ENCODE measurements around the genes C2orf42 and CCT7.

- RRBS, result 1% methylated on average over 20 of the region's 69 CpGs
Measured at GRCh38 chr2:70189961-70191200, at the start of gene C2orf42. C2orf42 (minus strand) TSS chr2:70191019.

DNA sequence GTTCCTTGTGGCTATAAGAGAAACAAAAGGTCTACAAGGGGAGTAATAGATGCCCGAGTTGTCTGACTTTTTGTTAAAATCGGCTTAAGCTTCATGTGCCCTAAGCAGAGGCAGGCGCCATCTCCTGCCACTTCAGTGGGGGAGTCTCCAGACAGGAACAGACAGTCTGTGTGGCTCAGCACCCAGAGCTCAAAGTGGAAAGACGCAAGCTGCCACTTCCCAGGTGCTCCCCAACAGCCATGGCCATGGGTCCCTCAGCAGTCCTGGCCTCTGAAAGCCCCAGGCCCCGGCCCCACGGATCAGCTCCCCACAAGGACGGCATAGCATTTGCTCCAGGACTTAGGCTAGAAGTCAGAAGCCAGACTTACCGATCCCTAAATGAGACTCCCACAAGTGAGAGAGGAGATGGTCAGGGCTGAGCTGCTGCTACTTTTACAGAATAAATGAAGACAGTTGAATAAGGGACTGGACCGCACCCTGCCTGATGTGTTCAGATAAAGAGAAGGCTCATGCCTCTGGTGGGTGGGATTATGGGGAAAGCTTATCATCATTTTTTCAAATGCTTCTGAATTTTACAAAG is 50.6 kb downstream of the ADD2 start:
- RRBS, result no CpG with 5 or more reads among the region's 9 CpGs

GRCh38 chr2:71071486-71072449 is 3.3 kb downstream of the NAGK start:
- RRBS, result no CpG with 5 or more reads among the region's 20 CpGs

GRCh38 chr2:71346934-71347821 is 15.6 kb downstream of the ZNF638 start:
- RRBS, result no CpG with 5 or more reads among the region's 4 CpGs

- RRBS, result no CpG with 5 or more reads among the region's 9 CpGs
Measured at GRCh38 chr2:71390355-71391107, 58.9 kb downstream of the ZNF638 start.

- RRBS, result no CpG with 5 or more reads among the region's 4 CpGs
Measured at GRCh38 chr2:71422708-71423722, 43.5 kb upstream of the DYSF start.

DNA sequence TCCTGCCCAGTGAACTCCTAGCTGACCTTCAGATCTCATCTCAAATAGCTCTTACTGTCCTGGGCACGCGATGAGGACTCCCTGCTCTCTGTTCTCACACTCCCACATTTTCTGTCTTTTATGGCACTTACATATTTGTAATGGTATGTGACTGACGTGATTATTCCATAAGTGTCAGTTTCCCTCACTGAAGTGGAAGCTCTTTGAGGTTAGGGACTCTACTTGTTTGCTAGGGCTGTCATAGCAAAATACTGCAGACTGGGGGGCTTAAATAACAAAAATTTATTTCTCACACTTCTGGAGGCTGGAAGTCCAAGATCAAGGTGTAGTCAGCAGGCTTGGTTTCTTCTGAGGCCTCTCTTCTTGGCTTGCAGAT is 14.7 kb upstream of the DYSF start:
- RRBS, result no CpG with 5 or more reads among the region's 3 CpGs

- RRBS, result no CpG with 5 or more reads among the region's 8 CpGs
Measured at GRCh38 chr2:71467922-71468585, 1.6 kb downstream of the DYSF start.

GRCh38 chr2:71784990-71785501 is 318.5 kb downstream of the DYSF start:
- RRBS, result no CpG with 5 or more reads among the region's 7 CpGs

GRCh38 chr2:72354712-72355033 is 207.0 kb upstream of the CYP26B1 start:
- RRBS, result no CpG with 5 or more reads among the region's 1 CpG

DNA sequence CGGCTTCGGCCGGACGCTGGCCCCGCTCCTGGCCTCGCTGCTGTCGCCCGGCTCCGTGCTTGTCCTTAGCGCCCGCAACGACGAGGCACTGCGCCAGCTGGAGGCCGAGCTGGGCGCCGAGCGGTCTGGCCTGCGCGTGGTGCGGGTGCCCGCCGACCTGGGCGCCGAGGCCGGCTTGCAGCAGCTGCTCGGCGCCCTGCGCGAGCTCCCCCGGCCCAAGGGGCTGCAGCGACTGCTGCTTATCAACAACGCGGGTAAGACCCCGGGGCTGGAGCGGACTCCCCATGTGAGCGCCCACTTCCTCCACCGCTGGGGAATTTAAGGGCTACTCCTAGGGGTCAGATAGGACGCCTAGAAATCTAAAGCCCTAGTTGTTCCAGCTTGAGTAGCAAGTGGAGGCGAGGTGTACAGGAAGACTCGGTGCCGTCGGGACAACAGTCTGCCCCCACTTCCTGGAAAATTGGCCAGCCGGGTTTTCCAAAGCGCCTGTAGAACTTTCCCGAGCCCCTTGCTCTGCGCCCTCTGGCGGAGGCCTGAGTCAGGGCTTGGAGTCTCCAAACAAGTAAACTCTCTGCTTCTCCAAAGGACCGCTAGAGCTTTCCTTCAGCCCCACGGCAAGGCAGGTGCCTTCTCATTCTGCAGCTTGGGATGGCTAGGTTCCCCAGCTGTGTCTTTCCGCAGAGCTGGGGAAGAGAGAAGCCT is 426 bp downstream of the SPR start:
- RRBS, result 3% methylated on average over 21 of the region's 51 CpGs

DNA sequence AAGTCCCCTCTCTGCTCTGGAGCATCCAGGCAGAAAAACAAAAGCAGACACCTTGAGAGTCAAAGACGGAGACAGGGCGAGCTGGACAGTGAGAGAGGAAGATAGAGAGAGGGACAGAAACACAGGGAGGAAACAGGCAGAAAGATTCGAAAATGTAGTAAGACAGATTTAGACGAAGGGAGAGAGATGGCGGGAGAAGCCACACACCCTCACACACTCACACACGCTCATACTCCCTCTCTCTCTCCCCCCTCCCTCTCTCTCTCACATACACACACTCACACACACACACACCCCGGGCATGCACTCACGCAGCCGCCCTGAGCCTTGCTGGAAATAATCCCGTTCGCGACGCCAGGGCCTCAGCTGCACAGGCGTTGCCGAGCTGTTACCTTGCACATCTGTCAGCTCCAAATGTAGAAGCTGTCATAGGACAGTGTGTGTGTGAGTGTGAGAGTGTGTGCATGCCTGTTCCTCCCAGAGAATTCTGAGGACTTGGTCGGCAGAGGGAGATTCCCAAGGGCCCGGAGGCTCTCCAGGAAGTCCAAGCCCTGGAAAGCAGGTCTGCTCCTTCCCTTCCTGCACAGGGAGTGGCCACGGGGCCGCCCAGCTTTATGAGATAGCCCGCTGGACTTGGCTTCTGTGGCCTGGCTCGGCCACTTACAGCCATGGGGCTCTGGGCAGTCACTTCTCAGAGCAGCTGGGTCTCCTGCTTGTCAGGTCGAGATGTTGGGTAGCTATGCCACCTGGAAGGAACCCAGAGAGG is 8.5 kb downstream of the SPR start:
- RRBS, result no CpG with 5 or more reads among the region's 22 CpGs

DNA sequence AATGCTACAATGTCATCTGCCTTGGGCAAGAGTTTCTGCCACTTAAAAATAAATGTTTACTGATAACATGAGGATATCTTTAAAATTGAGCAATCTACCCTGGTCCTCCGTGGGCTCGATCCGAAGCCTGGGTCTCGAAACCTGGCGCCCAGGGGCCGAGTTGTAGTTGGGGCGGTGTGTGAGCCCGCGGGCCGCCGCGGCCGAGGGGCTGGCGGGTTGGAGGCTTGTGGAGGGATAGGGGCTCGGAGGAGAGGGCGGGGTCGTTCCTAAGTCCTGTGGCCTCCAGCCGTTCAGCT is 2.4 kb downstream of the EMX1 start:
- RRBS, result no CpG with 5 or more reads among the region's 18 CpGs

DNA sequence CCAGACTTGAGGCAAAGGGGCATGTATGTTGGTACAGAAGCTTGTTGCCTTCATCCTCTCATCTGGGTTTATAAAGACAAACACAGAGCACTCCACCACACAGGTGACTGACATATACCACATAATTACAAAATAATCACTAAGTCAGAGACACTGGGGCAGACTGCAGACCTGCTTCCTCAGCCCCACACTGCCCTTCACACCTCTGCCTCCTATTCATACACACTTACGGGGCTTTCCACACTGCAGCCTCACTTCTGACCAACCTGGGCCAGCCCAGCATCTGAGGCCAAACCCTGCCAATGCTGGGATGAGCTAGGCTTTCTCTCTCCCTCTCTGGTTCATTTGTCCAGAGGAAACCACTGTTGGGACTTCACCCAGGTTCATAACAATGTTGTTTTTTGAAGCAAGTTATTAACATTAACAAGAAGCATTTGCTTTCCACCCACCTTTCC is 4.5 kb downstream of the EMX1 start:
- RRBS, result no CpG with 5 or more reads among the region's 1 CpG

- RRBS, result no CpG with 5 or more reads among the region's 8 CpGs
Measured at GRCh38 chr2:72983558-72984116, 66.3 kb downstream of the EMX1 start.

DNA sequence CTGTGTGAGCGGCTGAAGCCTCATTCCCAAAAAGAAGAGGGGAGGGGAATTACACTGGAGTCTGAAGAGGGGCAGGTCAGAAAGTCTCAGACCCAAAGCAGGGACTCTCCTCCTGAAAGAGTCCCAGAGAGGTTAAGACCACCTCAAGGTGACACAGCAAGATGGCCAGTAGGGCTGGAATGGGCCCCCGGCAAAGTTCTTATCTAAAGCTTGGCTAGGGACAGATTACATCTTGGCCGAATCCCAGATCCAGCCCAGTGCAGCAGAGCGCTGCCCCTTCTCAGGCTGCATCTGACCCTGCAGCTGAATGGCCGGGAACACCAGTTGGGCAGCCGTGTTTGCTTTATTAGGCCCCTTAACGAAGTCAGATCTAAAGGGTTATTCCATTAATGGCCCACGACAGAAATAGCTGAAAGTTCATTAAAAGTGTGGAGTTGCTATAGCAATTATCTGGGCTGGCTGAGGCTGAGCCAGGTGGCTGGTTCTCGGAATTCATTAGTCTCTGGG is 68.5 kb downstream of the EMX1 start:
- RRBS, result no CpG with 5 or more reads among the region's 9 CpGs

DNA sequence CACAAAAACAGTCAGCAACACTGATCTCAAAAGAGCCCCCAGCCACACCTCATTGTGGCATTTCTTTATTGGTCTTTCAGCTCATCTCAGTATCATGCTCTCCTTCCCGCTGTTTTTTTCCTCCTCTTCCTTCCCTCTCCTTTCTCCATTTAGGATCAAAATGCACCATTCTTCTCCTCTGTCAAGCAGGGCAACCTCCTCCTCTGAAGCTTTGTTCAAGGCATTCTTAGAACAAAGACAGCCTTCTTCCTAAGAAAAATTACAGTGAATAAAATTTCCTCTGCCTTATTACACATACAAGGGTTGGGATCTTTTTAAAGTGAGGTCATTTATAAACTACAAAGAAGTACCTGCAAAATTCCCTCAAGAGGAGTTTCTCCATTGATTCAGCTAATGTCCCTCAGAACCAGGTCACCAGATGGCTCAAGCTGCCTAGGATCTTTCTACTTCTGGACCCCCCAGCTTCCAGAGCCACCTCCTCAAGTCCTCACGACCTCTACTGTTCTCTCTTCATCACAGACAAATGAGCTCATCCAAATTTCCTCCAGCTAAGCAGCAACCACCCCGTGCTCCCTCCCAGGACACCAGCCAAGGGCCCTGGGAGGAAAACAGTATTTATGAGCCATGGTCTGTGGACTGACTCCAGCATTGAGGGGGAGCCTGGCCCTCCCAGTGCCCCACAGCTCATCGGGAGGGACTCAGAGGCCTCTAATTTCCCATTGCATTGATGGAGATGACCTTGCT is 18.0 kb downstream of the SFXN5 start:
- RRBS, result no CpG with 5 or more reads among the region's 4 CpGs

DNA sequence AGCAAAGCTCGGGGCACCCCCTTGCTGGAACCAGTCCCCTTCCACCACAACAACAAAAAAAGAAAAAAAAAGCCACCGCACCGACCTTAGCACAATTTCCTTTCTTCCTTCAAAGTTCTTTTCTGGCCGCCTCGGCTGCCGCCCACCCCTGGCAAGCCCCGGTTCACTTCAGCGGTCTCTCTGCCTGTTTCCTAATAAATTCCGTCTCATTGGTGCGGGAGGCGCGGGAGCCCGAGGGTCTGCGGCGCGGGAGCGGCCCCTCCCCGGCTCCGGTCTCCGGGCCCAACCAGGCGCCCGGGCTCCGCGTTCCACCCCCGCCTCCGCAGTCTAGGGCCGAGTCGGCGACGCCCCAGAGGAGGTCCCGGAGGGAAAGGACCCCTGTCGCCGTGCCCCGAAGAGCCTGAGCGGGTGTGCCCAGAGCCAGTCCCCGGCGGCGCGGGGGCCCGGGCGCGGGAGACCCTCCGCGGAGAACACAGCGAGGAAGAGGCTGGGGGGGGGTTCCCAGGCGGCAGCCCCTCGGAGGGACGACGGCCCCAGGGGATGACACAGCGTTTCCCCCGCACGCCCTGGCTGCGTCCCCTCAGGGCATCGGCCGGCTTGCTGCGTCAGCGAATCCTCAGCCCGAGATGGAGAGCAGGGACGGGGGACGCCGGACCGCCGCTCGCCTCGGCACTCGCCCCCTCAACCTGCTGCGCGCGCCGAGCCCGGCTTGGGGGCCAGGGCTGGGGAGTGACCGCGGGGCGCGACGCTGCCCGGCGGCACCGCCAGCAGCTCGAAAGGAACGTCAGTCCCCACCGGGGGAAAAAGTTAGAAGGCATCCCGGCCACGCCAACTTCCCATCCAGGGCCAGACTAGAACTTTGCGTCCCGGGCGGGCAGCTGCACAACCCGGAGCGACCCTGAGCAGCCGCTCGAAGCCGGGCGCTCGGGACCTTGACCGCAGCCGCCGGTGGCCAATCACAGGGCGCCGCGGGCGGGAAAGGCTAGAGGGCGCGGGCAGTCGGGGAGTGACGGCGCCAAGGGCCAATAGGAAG is 821 bp downstream of the SFXN5 start:
- RRBS, result 2% methylated on average over 50 of the region's 106 CpGs

DNA sequence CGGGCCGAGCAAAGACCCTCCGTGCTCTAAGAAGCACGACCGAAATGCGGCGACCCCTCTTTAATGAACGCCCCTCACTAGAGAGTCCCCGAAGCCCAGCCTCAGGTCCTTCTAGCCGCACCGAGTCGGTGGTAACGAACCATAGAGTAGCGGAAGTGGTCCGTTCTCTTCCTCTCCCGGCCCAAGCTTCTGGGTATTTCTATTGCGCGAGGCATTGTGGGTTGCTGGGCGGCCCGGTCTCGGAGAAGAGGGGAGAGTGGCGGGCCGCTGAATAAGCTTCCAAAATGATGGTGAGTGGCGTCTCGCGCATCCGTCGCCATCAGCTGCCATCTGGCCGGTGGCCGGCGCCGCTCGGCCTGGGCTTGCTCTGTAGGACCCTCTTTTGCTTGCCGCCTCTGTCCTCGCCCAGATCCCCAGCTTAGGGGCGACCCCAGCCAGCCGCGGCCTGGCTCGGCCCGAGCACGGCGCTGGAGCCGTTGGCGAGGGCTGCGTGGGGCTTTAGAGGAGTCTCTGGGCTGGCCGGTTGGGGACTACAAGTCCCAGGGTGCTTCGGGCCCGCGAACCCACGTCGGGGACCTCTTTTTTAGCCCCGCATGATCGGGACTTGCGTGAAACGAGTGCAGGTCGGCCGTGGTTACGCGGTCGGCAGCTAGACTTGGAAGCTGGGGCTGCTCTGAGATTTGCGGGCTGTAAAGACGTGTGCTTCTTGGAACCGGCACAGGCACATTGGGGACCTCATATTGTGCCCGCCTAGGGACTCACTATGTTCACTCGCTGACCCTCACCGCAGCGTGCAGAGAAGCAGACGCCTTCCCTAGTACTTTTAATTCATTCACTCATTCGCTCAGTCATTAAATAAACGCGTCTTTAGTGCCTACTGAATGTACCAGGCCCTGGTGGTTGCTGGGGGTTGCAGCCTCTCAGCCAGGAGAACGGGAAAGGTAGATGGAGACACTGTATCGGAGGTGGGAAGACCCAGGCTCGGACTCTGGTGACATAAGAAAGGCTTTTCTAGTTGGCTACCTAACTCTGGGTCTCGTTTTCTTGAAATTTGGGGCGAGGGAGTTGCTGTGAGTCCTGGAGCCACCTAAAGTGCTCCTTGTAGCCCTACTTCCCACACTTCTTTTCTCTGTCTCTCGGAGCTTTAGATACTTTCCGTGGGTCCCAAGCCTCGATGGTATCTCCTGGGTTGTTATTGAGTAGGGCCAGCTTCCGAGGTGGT is at the start of gene CCT7:
Gene CCT7 (plus strand): TSS at position 214 of the 1,222 bp plus-strand sequence.
- RRBS, result 1% methylated on average over 13 of the region's 80 CpGs

Data from foreskin fibroblast (primary cell).